H7 (cell line): ENCODE measurements around the genes DCAF8L2, IL1RAPL1, NR0B1 and CYBB.

DNA sequence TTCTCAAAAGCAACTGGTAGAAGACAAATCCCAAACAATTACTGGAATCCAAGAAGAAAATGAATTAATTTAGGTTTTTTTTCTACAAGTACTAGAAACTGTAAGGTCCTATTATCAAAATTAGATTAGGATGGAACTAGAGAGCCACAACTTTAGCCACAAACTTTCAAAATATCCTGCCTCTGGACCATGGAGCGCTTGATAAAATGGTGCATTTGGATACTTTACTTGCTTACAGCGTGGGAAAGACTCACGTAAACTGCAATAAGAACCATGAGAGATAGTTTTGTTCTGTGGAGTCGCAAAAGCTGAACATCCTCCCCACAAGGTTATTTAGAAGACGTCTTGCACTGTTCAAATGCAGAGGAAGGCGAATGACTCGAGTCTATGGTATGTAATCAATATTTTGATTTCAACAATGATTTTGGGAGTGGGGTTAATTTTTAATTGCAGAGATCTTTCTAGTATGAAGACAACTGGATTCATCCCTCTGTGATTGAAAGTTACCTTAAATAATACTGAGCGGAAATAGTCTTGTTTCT is at the start of gene DCAF8L2:
TSS of gene DCAF8L2 (plus strand) at position 294 of the 542 bp plus-strand sequence.
- RAMPAGE, long total RNA: no peak

DNA sequence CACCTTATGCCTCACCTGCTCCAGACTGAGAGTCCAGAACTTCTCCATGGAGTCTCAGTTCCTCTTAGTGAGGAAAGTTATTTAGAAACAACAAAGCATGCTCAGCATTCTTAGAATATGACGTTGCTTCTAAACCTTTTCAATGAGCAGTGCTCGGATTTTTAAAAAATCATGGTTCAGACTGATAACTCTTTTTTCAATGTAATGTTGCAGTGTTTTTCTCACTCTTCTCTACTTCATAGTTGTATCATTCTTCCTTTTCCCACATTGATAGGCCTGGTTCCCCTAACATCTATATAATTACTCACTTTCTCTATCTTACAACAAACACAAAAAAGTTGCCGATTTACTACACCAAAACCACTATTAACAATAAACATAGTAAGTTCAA is 106.2 kb upstream of the IL1RAPL1 start:
- RAMPAGE, long total RNA: no peak

DNA sequence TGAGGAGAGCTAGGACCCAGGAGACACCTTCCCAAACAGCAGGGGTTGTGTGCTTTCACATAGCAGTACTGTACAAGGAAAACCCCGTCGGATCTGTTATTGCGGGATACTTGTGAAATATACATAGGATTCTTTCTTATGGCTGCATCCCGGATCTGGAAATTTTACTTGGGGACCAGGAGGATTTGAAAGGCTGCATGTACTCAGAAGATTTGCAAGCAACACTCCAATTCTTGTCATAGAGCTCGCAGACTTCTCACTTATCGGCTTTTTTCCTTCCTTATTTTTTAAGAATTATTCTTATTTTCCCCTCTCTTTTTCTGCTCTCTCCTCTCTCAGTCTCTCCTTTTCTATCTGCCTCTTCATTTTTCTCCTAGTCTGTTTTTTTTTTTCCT is at the start of gene IL1RAPL1:
TSS of gene IL1RAPL1 (plus strand) at position 68 of the 395 bp plus-strand sequence.
- RAMPAGE, long total RNA: no peak

DNA sequence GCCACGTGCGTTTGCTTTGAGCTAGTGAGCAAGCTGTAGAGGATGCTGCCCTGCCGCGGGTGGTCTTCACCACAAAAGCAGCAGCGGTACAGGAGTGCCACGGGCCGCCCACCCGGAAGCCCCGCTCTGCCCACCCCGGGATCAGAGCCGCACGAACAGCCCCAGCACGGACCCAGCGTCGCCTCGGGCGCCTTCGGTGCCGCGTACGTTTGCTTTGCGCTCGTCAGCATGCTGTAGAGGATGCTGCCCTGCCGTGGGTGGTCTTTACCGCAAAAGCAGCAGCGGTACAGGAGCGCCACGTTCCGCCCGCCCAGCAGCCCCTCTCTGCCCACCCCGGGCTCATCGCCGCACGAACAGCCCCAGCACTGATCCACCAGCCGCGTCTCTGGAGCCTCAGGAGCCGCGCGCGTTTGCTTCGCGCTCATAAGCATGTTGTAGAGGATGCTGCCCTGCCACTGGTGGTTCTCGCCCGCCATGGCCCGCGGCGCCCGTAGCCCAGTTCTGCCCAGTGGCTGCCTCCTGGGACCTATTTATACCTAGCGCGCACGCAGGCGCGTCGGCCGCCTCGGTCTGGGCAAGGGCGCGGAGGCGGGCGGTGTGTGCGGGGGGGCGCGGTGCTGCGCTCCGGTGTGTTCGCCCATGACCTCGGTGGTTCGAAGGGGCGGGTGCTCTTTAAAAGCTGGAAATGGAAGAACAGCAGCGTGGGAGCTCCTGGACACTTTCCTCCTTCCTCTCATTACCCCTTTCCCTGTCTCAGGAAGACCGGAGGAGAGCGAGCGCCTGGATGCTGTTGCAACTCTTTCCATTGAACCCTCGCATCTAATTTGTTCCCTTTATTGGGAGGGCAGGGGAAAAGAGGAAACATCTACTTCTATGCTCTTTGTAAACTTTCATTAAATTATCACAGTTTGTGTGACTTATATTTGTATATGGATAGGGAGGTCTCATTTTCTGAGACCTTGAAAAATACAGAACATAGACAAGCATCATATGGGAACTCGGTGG is at the start of gene NR0B1:
TSS of gene NR0B1 (minus strand) at position 503 of the 1,005 bp plus-strand sequence.
- RAMPAGE, long total RNA: no peak

DNA sequence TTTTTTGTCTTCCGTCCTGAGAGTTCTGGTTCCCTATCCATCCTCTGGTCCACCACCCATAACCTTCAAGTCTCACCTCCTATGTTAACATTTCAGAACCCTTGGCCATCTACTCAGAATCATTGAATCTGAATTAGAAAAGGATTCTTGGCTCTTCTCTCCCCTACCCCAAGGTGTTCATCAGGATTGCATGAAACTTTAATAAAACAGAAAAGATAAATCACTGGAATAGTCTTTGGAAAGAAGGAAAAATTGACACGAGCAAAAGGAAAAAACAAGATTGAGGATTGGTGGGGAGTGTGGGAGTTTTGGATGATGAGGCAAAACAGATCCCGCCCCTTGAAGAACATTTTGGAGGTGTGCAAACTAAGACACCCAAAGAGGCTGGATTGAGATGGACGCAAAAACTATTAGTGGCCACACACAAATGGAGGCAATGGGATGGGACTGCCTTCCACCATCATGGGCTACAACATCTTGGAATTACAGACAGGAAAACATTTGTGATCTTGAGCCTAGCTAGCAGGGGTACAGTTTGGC is 3.3 kb downstream of the TASL start:
- RAMPAGE, long total RNA: no peak

- RAMPAGE, long total RNA: no peak
Observed at GRCh38 chrX:31265915-31266531, 194.2 kb upstream of the FTHL17 start.

- RAMPAGE, long total RNA: no peak
Observed at GRCh38 chrX:31527312-31527755, 455.5 kb upstream of the FTHL17 start.

- RAMPAGE, long total RNA: no peak
Observed at GRCh38 chrX:31676995-31677315, 605.1 kb upstream of the FTHL17 start.

GRCh38 chrX:32545069-32545537 is 666.2 kb downstream of the DMD start:
- RAMPAGE, long total RNA: no peak

GRCh38 chrX:33032591-33033218 is 178.6 kb downstream of the DMD start:
- RAMPAGE, long total RNA: no peak

GRCh38 chrX:34655478-34656588 is 1.3 kb downstream of the TMEM47 start:
- RAMPAGE, long total RNA: no peak

GRCh38 chrX:35965492-35965884 is 46.0 kb downstream of the CFAP47 start:
- RAMPAGE, long total RNA: no peak

GRCh38 chrX:37627531-37627792 is 56.0 kb downstream of the LANCL3 start:
- RAMPAGE, long total RNA: no peak

GRCh38 chrX:37779748-37780282 is at the start of gene CYBB:
TSS of gene CYBB (plus strand) at chrX:37780059.
- RAMPAGE, long total RNA: no peak

- RAMPAGE, long total RNA: no peak
Observed at GRCh38 chrX:38171783-38172304, 48.8 kb downstream of the SRPX start.

DNA sequence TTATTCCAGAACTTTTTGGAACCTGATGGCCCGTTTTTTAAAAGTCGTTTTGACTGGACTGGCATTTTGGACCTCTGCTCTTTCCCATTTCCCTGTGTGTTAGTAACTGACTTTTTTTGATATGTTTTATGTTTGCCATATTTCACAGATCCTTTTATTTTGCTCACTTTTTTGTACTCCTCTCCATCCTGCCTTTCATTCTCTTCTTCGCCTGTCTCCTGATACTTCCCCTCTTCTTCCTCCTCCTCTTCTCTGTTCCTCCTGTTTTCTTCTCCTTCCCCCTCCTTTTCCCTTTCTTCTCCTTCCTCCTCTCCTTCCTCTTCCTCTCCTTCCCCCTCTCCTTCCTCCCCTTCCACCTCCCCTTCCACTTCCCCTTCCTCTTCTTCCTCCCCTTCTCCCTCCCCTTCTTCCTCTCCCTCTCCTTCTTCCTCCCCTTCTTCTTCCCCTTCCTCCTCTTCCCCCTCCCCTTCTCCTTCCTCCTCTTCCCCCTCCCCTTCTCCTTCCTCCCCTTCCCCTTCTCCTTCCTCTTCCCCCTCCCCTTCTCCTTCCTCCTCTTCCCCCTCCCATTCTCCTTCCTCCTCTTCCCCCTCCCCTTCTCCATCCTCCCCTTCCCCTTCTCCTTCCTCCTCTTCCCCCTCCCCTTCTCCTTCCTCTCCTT is 41.6 kb downstream of the RPGR start:
- RAMPAGE, long total RNA: no peak

- RAMPAGE, long total RNA: no peak
Observed at GRCh38 chrX:38347235-38347598, 5.2 kb upstream of the OTC start.

GRCh38 chrX:38803497-38804540 is 2.6 kb downstream of the MID1IP1 start:
- RAMPAGE, long total RNA: start-site peak on the plus strand at chrX:38804148-38804216, 57 reads; start-site peak on the plus strand at chrX:38804280-38804319, 212 reads

GRCh38 chrX:38805292-38805613 is 4.0 kb downstream of the MID1IP1 start:
- RAMPAGE, long total RNA: no peak

- RAMPAGE, long total RNA: no peak
Observed at GRCh38 chrX:39518465-39519495, 579.0 kb downstream of the BCOR start.